Epithelial cell of alveolus of lung (primary cell): ENCODE data around the genes POMT2, ISM2 and DIO2.

- RAMPAGE, long total RNA, result no peak
- RRBS, result no CpG with 5 or more reads among the region's 11 CpGs
These were observed 660 bp downstream of the POMT2 start for GRCh38 chr14:77320051-77320394.

GRCh38 chr14:77320395-77321347 is at the start of gene POMT2:
Gene POMT2 (minus strand): TSS chr14:77320883.
- RAMPAGE, long total RNA, result no peak
- RRBS, result 2% methylated on average over 44 of the region's 96 CpGs

DNA sequence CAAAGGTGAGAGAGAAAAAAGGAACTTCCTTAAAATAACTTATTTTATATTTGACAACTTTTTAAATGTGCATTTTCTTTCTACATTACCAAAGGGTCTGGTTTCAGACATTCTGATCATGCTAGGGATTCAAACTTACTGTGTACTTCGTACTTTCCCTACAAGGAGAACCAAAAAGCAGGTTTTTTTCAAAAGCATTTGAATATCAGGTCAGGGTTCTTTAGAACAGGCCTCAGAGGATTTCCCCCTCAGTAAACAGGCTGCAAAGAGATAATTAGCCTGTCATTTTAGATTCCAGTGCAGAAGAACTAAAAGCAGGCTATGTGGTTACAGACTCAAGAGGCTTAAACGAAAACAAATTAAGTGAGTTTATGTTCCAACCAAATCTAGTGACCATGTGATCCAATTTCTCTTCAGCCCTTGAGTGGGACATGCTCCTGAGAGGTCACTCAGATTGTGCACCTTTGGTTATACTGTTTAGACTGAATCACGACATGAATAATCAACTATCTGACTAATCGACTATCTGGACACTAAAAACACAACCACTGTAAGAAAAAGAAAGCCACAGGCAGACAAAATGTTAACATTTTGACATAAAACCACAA is 4.6 kb downstream of the TMED8 start:
- RAMPAGE, long total RNA, result no peak
- RRBS, result no CpG with 5 or more reads among the region's 4 CpGs

GRCh38 chr14:77375731-77376305 is 1.1 kb downstream of the TMED8 start:
- RAMPAGE, long total RNA, result no peak
- RRBS, result no CpG with 5 or more reads among the region's 10 CpGs

- RAMPAGE, long total RNA, result no peak
- RRBS, result 3% methylated on average over 39 of the region's 96 CpGs
These were observed at the start of gene ISM2 for GRCh38 chr14:77498444-77499153. Gene ISM2 (minus strand): TSS chr14:77498816.

DNA sequence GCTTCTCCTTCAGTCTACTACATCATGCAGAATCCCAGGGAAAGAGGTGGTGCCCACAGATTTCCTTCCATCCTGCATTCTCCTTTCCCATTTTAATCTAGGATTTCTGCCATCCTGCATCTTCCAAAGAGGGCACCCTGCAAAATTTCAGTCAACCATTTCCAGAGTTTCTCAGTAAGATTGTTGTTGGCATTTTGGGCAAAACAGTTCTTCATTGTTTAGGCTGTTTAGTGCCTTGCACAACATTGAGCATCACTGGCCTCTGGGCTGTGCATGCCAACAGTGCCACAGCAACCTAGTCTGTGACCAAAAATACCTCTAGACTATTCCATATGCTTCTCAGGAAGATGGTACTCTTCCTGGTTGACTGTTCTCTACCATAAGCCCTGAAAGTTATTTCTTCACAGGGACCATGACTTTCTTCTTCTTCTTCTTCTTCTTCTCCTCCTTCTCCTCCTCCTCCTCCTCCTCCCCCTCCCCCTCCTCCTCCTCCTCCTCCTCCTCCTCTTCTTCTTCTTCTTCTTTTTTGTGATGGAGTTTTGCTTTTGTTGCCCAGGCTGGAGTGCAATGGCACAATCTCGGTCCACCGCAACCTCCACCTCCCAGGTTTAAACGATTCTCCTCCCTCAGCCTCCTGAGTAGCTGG is 32.5 kb upstream of the ISM2 start:
- RAMPAGE, long total RNA, result no peak
- RRBS, result no CpG with 5 or more reads among the region's 3 CpGs

- RAMPAGE, long total RNA, result no peak
- RRBS, result no CpG with 5 or more reads among the region's 9 CpGs
These were observed 40.8 kb upstream of the SPTLC2 start for GRCh38 chr14:77657098-77657748.

- RAMPAGE, long total RNA, result no peak
- RRBS, result no CpG with 5 or more reads among the region's 7 CpGs
These were observed 44.6 kb downstream of the ALKBH1 start for GRCh38 chr14:77663157-77663774.

DNA sequence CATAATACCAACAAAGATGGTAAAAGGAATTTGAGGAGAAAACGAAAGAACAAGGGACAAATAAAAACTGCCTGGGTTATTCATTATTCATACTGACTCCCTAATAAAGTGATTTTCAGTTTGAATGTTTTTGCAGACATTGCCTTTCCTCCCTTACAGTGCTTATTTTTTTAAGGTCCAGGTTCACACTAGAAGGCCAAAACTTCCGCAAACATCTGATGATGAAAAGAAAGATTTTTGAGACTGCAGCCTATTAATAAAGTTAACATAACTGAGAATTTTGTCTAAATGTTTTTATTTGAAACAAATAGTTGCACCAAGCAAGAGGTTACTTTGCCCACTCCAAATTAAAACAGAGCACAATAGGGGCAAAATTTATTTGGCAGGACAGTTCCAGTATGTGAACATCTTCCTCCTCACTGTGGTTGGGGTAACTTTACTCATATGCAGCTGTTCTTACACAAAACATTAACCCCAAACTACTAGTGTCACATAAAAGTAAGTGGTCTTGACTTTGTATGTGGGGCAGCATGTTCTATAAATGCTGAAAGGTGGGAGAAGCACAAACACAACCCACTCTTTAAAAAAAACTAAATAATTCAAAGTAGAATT is 9.5 kb downstream of the SLIRP start:
- RAMPAGE, long total RNA, result no peak
- RRBS, result no CpG with 5 or more reads among the region's 2 CpGs

DNA sequence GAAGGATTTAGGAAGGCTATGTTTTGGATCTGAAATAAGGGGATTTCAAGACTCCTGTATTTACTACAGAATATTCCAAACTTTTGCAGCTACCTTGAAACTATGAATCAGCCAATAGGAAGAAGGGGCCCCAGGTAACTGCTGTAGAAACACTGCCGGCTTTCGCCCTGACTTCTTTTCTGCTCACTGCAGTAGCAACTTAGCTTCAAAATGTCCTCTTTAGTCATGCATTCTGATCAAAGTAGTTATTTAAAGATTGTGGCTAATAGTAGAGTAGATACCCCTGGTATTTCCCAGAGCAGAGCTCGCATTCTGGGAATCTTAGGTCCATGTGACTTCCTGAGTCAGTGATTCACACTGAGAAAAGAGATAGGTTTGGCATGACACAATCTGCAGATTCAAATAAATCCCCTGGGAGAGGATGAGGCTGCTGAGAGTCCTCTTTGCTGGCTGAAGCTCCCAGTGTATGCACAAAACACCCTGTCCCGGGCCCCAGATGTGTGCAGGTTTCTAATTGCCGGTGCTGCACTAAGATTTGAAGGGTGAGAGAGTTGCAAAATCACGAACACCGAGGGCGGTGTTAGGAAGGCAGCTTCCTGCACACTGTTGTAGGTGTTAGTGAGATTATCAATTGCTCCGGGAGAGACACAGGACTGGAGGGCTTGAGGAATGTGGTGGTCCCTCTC is 233.1 kb downstream of the NRXN3 start:
- RAMPAGE, long total RNA, result no peak
- RRBS, result no CpG with 5 or more reads among the region's 9 CpGs

DNA sequence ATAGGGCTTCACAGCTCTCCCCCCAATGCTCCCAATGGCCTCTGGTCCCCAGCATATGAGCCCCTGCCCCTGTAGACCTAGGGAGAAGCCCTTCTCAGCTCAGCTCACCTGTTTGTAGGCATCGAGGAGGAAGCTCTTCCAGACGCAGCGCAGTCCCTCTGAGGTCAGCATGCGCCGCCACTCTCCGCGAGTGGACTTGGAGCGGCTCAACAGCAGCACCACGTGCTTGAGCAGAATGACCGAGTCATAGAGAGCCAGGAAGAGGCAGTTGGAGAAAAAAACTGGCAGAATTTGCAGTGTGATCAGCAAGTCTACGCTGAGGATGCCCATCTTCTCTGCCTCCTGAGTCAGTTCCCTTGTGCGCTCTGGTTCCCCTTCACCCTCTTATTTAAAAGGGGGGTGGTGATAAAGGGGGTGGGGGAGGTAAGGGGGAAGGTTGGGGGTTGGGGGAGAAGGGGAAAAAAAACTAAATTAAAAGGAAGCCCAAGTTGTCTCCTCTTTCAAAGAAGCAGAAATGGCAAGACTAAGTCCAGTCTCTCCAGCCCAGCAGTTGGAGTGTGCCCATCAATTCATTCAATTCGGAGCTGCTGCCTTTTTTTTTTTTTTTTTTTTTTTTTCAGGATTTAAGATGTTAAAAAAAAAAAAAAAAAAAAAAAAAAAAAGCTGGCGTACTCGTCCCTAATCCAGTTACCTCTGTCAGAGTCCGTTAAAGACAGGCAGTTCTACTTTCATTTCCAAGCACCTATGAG is at the start of gene DIO2:
TSS of gene DIO2 (minus strand) at position 362 of the 749 bp plus-strand sequence.
- RAMPAGE, long total RNA, result no peak
- RRBS, result no CpG with 5 or more reads among the region's 16 CpGs

- RAMPAGE, long total RNA, result no peak
- RRBS, result no CpG with 5 or more reads among the region's 7 CpGs
These were observed 743 bp upstream of the DIO2 start for GRCh38 chr14:80211892-80212602.

DNA sequence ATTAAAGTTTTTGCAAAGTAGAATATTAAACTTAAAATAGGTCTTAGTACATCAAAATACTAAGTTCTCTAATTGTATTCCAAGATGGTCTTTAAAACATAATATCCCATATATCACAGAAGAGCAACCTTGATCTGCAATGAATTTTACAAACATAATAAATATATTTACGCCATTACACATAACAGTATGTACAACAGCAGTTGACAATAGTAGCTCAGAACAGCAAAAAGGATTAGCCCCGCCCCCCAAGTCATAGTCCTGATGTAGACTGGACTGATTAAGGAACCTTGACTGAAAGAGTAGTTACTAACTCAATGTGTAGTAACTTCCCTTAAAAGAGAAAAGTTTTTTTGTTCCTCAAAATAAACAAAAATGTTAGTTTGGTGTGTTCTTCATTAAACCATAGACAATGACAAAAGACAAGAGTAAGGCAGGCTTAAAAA is 44.6 kb downstream of the GTF2A1 start:
- RAMPAGE, long total RNA, result no peak
- RRBS, result no CpG with 5 or more reads among the region's 2 CpGs

DNA sequence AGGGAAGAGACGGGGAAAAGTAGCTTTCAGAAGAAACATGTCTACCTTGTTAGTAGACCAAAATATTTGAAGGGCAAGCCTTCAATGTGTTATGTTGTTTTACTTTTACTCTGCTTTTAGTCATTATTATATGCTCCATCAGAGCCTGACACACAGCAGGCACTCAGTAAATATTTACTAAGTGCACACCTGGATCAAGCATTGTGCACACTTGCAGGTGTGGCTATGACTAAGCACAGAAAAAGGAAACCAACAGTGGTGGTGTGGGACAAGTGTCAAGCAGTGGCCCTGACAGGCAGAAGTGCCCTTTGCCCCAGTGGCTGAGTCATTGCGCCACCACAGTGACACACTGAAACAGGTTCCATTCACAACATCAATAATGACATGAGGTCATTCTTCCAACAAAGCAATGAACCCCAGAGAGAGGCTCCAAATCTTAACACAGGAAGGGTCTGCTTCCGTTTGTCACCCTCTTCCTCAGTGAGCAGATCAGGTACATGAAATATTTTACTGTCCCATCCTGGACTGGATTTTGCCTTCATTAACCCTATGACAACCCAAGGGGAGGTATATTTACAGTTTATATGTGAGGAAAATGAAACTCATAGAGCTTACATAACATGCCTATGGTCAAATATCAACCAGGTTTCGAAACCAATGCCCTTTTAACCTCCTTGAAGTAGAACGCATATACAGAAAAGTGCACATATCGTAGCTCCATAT is 82.6 kb upstream of the GTF2A1 start:
- RAMPAGE, long total RNA, result no peak
- RRBS, result no CpG with 5 or more reads among the region's 6 CpGs

DNA sequence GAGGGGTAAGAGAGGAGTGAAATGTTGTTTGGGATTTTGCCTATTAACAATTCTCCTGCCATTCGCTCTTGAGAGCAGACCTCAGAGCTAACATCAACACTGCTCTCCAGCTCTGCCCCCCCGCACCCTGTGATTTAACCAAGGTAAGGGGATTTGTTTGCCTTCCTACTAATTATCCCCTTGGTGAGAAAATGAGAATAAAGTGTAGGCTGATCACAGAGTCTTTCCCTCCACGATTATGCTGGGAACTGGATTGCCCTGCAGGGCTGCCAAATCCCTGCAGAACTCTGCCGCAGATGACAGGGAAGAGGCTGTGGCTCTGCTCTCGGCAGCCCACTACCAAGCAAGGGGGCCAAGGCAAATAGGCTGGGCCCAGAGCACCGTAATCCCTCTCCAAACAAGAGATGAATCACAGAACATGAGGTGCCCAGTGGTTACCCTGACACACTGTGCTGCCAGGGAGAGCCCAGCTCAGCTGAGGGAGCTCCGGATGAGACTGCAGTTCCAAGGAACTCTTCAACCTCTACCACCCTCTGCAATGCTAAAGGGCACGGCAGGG is 34.0 kb downstream of the STON2 start:
- RAMPAGE, long total RNA, result no peak
- RRBS, result no CpG with 5 or more reads among the region's 8 CpGs

GRCh38 chr14:82387394-82387854 is 853.8 kb upstream of the SEL1L start:
- RAMPAGE, long total RNA, result no peak
- RRBS, result no CpG with 5 or more reads among the region's 3 CpGs

DNA sequence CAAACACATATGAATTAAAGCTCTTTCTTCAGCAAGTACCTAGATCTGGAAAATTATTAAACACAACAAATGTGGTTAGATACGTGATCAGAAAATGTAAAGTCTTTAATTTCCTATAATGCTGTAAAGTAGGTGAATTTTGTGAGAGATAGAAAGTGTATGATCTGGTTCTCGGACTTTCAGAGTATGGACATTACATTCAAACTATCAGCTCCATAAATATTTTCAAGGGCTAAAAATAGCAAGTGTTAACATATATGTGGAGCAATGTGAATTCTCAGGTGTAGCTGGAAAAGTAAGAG is 1367.3 kb upstream of the SEL1L start:
- RAMPAGE, long total RNA, result no peak
- RRBS, result no CpG with 5 or more reads among the region's 2 CpGs

- RAMPAGE, long total RNA, result no peak
- RRBS, result no CpG with 5 or more reads among the region's 31 CpGs
These were observed 1890.5 kb upstream of the FLRT2 start for GRCh38 chr14:83639257-83640113.

DNA sequence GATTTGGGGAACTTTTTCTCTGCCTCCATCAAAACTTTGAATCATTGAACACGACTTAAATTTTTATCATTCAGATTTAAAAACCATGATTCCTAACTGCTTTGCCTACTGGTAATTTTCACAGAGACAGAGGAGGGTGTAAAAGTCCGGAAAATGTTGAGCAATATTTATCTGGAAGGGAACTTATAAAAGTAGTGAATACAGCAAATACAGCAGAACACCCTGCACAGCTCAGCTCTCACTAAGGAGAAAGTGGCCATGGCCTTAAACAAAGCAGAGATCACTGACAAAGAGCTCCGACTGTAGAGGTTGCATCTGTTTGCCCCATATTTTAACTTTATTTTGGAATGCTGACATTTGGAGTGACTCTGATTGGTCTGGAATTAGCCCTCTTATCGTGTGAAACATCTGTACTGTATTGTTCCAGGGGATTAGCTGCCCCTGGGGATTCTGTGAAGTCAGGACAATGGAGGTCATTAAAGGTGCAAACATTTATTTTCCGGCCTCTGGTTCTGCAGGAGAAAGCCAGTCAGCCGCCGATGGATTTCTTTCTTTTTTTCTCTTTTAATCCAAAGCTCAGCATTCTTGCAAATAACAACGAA is 1275.7 kb upstream of the FLRT2 start:
- RAMPAGE, long total RNA, result no peak
- RRBS, result no CpG with 5 or more reads among the region's 8 CpGs

DNA sequence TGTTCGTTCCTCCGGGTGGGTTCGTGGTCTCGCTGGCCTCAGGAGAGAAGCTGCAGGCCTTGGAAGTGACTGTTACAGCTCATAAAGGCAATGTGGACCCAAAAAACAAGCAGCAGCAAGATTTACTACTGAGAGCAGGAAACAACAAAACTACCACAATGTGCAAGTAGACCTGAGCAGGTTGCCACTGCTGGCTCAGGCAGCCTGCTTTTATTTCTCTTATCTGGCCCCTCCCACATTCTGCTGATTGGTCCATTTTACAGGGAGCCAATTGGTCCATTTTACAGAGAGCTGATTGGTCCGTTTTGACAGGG is 1131.4 kb upstream of the FLRT2 start:
- RAMPAGE, long total RNA, result no peak
- RRBS, result no CpG with 5 or more reads among the region's 5 CpGs